GM23248 (cell line): ENCODE measurements around the genes SERPINE2, DOCK10, RHBDD1 and TM4SF20.

DNA sequence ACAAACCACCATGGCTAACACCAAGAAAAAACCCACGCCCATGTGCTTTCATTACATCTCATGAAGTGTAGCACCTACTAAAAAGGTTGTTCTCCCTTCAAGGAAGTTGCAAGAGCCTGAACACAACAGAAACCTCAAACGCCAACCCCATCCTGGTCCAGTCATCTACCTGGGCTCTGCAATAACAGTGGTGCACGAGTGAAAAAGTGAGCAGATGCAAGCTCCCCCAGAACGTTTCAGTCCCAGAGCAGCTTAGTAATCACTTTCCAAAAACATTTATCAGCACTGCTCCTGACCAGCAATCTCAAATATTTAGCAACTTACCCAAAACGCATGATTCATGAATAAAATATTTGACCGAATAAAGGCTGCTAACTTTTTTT, 3.3 kb downstream of the WDFY1 start:
- RAMPAGE, long total RNA = no peak

DNA sequence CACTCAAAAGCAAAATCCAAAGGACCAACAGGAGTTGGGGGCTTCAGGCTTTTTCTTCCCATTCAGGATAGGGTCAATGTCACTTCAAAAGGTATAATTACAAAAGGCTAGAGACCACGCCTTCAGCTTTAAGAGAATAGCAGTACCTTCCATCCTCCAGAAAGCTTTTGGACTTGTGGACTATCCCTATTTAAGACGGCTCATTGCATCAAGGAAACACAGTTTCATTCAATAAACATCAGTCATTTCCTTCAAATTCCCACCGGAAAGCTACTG, 1.8 kb downstream of the WDFY1 start:
- RAMPAGE, long total RNA = no peak

DNA sequence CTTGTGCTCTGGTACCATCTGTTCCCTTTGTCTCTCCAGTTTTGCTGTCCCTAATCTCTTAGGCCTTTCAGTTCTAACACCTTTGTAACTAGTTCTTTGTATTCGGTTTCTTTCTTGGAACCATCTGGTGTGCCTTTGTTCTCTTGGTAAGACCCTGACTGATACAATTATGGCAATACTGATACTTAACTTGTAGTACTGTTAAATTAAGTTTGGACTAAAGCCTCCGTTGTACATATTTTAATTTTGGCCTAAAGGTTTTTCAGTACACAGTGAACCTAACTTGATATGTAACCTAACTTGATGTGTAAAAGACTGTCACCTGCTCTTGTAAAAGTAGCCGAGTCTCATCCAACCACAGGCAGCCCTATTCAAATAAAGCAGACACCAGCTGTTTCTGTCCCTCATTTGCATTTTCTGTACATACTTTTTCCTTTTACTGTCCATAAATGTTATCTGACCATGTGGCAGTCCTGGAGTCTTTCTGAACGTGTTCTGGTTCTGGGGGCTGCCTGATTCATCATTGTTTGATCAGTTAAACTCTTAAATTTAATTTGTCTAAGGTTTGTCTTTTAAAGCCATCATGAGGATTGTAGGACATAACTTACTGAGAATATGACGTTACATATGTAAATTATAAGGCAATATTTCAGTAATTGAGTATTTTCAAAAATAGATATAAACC, 4.7 kb upstream of the MRPL44 start:
- RAMPAGE, long total RNA = no peak

DNA sequence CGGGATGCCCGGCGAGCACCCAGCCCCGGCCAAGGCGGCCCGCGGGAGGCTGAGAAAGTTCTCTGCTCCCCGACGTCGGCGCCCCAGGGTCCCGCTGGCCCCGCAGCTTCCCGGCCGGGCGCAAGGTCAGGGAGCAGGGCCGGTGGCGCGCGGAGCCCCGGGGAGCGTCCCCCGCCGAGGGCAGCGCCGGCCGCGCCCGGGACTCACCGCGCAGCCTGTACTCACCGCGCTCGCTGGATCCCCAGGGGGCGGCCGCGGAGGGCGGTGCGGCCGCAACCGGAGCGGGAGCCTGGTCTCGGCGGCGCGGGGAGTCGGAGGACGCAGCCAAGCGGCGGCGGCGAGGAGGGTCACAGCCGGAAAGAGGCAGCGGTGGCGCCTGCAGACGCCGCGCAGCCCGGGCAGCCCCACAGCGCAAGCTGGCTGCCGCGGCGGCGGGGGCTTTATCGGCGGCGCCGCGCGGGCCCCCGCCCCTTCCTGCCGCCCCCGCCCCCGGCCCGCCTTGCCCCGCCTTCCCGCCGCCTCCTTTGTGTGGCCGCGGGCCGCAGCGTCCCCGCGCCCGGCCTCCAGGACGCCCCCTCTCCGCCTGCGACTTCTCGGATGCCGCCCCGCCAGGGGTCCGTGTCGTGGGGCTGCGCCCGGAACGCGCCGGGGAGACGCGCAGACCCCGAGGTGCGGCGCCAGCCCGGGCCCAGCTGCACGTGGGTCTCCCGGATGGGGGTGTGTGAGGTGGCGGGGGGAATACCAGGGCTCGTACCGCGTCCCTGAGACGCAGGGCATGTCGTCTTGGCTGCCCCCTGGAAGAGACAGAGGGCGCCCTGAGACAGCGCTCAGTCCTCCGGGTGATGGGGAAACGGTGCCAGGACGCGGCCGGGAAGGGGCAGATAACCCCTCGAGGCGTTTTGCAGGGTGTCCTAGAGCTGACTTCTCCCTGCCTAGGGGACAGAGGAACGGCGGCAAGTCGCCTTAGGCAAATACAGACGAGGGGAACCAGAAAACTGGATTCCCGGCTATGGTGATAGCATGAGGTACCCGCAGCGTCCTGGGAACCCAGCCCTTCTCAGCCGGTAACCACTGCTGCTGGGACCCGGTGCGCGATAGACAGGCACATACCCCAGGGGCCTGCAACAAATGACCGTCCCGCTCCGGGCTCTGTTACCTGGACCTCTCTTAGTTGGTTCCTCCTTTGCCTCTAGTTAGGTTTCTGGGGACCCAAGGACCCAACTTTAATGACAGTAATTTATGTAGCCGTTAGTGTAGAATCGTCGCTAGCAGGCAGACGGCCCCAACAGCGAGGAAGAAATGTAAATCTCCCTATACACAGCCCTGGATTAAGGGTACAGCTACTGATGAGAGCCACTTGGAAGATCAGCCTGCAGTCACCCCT, at the start of gene SERPINE2:
Gene SERPINE2, minus strand, starts transcription at position 413 of the 1,384 bp plus-strand sequence.
- RAMPAGE, long total RNA = no peak

- RAMPAGE, long total RNA = no peak
Observed at GRCh38 chr2:224146436-224146816, 107.3 kb upstream of the SERPINE2 start.

DNA sequence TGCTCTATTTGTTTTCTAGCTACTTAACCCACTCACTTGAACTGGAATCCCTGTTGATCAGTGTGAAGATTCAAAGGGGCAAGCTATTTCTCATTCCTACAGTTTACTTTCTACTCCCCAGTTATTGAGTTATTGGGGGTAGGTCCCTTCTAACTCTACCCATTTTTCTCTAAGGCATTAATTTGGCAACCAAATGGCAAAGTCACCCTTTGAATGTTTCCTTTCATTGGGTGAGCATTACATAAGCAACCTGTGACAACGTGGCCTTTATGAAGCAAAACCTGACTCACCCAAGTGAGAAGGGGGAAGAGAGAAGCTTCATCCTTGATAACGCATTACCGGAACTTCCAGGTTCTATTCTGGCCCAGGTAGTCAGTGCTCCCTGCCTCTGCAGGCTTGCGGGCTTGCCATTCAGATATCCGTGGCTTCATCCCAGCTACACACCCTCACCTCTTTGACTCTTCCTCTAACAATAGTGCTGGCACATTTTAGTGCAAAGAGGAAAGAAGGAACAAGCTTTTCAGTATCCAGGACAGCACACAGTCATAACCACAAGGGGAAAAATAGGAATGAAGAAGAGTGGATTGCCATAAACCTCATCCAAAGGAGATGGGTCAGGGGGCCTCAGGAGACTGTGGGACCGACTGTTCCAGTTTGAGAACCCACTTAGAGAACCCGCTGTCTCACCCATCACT, 39.1 kb upstream of the FAM124B start:
- RAMPAGE, long total RNA = no peak

DNA sequence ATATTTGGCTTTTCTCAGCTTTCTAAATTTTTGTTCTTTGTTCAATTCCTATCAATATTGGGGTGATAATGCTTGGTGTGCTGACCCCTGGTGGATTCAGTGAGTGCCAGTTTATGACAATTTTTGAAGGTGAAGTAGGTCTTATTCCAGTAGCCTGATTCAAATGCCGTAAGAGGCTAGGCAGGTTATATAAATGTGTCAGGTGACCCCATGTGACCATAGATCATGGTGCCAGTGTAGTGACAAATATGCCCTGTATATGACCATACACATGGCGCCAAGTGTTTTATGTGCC, 47.6 kb upstream of the FAM124B start:
- RAMPAGE, long total RNA = no peak

GRCh38 chr2:224519884-224520858, 65.0 kb downstream of the CUL3 start:
- RAMPAGE, long total RNA = no peak

- RAMPAGE, long total RNA = no peak
Observed at GRCh38 chr2:224554866-224555948, 30.0 kb downstream of the CUL3 start.

DNA sequence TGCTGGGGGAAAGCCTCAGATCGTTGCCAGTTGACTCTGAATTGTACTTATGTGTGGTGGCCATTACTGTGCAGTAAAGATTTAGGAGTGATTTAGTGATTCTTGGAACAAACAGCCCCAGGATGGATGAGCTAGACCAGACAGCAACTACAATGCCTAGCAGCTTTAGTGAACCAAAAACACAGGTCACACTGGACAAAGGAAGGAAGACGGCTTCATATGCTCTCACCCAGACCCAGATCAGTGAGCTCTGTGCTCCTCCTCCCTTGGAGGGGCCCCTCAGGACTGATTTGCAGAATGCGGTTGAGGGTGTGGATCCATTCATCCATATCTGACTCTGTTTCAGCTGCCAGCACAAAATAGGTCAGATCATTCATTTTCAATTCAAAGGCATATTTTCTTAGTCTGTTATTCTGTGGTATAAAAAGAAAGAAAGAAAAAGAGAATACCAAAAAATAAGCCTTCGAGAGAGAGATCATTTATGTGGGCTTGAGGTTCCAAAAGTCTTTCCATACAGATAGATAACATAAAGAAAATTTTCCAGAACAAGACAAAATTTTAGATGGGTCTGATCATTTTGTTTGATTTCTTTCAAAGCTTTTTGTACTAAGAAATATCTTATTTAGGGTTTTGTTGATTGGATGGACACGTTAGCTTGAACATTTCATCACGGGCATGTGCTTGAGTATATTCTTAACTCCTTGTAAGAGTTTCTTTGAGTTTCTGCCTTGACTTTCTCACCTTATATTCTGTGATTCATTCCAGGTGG, 159.8 kb upstream of the CCDC195 start:
- RAMPAGE, long total RNA = no peak

- RAMPAGE, long total RNA = no peak
Observed at GRCh38 chr2:225041928-225042912, at the start of gene DOCK10. DOCK10 (minus strand) TSS chr2:225042468.

DNA sequence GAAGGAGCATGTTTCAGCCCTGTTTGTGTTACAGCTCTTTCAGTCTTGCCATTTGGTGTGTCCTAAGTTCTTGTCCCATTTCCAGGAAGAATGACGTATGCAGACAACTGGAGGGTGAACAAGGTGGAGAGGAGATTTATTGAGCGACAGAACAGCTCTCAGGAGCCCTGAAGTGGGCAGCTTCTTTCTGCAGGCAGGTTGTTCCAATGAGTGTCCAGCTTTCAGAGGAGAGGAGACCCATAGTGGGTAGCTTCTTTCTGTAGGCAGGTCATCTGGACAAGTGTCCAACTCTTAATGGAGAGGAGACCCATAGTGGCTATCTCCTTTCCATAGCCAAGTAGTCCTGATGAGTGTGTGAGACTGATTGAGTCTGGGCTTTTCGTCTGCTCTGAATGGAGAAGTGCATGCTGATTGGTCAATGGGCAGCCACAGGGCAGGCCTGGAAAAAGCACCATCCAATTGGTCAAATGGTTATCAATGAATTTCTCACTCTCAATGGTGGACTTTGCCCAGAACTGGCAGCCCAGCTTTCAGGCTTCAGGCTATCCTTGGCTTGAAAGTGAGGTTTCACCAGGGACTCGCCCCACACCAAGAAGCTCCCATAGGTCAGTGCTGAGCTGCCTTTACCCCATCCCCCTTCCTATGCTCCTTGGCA, 688.2 kb downstream of the NYAP2 start:
- RAMPAGE, long total RNA = no peak

GRCh38 chr2:226725021-226725578, 74.5 kb downstream of the IRS1 start:
- RAMPAGE, long total RNA = no peak

GRCh38 chr2:226732849-226733872, 66.5 kb downstream of the IRS1 start:
- RAMPAGE, long total RNA = no peak

DNA sequence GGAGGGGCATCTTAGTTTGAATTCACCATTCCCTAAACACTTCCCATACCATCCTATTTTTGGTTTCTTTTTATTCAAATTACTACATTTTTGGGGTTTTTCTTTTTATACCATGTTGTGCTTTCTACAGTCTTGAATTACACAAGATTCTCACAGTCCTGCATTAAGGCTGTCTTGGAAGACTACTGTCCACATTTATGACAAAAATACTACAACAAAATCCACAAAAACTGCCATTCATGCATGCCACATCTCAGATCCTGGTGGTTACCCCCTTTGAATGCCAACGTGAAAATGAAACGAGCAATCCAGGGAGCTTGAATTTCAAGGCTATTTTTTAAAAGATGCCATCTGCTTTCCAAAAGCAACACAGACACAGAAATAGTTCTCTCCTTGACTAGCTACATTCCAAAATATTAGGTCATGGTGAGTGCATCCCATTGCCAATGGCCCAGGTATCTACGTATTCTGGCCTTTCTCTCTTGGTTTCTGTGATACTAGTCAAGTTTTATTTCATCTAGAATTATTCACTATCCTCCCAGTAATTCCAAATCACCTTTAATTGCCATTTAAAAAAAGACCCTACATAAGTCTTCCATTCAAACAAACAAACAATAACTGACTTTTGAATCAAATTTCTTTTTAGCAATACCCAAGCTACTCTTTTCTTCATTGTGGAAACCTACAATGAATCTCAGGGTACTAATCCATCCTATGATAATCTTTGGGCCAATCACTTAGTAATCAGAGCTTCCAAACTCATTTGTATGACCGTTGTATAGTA, 36.2 kb downstream of the IRS1 start:
- RAMPAGE, long total RNA = no peak

- RAMPAGE, long total RNA = no peak
Observed at GRCh38 chr2:226792170-226793040, 7.2 kb downstream of the IRS1 start.

DNA sequence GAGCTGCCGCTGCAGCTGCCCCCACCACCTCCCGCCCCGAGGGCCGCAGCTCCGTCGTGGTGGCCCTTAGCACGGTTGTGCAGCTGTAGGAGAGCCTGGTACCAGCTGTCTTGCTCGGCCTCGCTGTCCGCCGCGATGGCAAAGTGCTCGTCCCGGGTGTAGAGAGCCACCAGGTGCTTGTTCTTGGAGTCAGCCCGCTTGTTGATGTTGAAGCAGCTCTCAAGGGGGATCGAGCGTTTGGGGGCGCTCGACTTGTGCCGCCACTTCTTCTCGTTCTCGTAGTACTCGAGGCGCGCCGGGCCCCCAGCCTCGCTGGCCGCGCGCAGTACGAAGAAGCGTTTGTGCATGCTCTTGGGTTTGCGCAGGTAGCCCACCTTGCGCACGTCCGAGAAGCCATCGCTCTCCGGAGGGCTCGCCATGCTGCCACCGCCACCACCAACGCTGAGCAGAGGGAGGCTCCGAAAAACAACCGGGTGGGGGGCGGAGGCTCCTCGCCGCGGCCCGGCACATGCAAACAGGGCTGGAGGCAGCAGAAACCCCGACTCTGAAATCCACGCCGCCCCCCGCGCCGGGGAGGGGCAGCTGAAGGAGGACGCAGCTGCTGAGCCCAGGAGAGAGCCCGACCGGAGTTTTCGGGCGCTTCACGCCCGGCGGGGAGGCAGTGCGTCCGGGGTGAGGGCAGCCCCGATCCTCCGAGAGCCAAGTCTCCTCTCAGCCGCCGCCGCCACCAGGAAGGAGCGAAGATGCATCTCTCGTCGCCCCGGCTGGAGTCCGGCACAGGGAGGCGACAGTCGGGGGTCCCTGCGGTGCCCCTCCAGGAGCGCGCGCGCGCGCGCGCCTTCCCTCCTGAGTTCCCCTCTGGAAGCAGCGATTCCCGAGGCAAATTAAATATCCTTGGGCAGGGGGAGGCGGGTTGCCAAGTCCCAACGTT, 1.0 kb downstream of the IRS1 start:
- RAMPAGE, long total RNA = no peak

DNA sequence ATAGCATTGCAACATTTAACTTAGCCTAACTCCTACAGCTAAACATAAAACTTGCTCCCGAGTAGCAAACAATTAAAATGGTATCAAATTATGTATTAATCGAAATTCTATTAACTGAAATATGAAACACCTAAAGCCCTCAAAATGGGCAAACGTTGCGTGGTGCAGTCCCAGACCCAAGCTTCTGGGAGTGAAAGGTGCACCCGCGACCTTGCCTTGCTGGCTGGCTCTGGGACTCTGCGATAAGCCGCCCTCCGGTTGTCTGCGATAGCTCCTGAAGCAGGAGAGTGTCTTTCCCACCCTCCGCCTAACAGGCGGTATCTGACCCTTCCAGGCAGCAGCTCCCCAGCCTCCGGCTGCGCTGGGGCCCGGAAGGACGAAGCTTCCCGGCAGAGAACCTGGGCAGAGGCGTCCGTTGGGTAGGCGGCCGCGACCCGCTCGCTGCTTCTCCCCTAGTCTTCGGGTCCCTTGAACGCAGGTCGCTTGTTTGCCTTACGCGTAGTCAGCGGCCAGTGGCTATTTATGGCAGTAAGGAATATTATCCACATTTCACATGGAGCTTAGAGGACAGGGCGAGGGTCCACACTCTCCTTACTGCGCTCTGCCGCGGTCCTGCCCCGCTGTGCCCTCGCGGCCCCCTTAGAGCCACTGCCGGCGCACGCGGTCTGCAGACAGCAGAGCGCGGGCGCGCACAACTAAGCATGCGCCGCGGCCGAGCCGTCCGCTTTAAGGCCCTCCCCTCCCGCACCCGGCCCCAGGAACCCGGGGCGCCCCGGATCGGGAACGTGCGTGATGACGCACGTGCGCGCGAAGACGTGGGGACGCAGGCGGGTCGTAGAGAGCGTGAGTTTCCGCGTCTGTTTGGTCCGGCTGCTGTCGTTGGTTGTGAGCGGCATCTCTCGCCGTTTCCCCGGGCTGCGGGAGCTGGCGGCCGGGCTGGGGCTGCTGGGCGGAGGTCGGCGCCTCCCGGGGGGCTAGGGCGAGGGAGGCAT, at the start of gene RHBDD1:
Gene RHBDD1, plus strand, starts transcription at position 810 of the 992 bp plus-strand sequence.
- RAMPAGE, long total RNA = start-site peak on the plus strand centred at position 839 of the sequence, 31 bp wide, 42 and 23 reads in 2 replicates

- RAMPAGE, long total RNA = no peak
Observed at GRCh38 chr2:227338970-227339418, 13.9 kb downstream of the MFF start.

GRCh38 chr2:227379057-227379666, at the start of gene TM4SF20:
TM4SF20 (minus strand) TSS chr2:227379306.
- RAMPAGE, long total RNA = no peak